Islet of Langerhans (tissue), 1 donor: ENCODE measurements around the genes PEX14 and C1orf127.

DNA sequence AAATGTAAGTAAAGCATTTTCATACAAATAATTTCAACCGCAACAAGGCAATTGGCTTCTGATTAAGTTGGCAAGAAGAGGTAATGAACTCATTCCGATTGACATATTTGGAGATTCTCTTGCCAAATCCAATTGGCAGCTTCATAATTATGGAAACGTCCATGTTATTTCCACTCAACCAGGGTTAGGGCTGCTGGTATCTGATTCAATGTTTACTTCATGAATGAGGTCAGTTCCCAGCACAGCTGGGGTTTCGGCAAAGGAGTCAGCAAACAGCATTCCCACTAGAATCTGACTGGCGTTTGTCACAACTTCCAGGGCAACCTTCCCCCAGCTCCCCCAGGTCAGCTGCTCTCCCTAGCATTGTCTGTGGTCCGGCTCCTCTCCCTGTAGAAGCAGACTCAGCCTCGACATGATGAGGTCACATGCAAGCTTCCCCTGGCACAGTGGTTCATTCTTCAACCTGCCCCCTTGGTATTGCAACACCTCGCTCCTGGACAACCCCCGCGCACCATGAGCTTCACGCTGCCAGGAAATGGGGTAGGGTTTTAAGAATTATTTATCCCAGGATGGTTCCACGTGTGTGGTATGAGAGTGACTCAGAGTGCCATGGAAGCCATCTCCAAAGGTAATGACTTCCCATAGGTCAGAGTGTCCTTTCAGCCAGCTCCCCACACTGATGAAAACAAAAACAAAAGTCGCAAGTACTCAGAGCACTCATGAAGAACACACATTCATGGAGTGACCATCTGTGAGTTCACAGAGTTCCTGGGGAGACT is 100.7 kb upstream of the SLC25A33 start:
- RRBS = no CpG with 5 or more reads among the region's 13 CpGs

- RRBS = no CpG with 5 or more reads among the region's 16 CpGs
Measured at GRCh38 chr1:9459668-9460559, 79.4 kb upstream of the SLC25A33 start.

- RRBS = no CpG with 5 or more reads among the region's 2 CpGs
Measured at GRCh38 chr1:9476596-9477124, 62.6 kb upstream of the SLC25A33 start.

DNA sequence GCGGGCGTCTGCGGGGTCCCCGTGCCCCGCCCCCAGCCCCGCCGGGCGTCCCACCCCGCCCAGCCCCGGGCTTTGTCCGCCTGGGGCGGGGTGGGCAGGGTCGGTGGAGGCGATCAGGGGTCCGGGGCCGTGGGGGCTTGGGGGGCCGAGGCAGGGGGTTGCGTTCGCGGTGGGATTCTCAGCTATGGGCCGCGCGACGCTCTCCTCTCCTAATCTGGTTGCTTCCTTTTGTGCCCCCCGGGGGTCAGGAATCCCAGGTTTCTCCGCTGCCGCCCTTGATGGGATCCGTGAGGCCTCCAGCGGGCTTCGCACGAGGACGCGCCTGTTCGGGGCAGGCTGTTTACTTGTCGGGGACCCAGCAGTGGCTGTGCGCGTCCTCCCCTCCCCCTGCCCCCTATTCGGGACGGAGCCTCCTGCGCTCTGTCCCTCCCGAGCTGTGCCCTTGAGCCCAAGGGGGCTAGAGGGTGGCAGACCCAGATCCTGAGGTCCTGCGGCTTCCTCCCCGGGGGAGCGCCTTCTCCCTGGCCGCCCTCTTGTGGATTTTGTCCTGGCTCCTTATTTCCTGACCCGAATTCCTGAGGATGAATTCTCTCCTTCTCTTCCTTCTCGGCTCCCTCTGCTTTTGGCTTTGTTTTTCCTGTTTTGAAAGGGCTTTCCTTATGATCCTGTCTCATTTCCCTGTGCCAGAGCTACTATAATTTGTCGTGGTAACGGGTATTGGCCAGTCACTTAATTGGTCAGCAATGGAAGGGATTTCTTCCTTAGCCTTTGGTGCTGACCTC is 38.4 kb downstream of the PIK3CD start:
- RRBS = 4% methylated on average over 13 of the region's 49 CpGs

GRCh38 chr1:9774728-9774961 is 49.1 kb downstream of the CLSTN1 start:
- RRBS = no CpG with 5 or more reads among the region's 6 CpGs

DNA sequence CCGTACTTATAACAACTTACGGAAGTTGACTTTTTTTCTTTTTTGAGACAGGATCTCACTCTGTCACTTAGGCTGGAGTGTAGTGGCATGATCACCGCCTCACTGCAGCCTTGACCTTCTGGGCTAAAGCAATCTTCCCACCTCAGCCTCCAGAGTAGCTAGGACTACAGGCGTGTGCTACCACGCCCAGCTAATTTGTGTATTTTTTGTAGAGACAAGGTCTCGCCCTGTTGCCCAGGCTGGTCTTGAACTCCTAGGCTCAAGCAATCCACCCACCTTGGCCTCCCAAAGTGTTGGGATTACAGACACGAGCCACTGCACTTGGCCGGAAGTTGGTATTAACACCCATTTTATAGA is 15.7 kb upstream of the CLSTN1 start:
- RRBS = no CpG with 5 or more reads among the region's 8 CpGs

- RRBS = no CpG with 5 or more reads among the region's 13 CpGs
Measured at GRCh38 chr1:9873329-9874410, 36.4 kb downstream of the CTNNBIP1 start.

- RRBS = no CpG with 5 or more reads among the region's 3 CpGs
Measured at GRCh38 chr1:10197039-10197376, 13.4 kb upstream of the KIF1B start.

DNA sequence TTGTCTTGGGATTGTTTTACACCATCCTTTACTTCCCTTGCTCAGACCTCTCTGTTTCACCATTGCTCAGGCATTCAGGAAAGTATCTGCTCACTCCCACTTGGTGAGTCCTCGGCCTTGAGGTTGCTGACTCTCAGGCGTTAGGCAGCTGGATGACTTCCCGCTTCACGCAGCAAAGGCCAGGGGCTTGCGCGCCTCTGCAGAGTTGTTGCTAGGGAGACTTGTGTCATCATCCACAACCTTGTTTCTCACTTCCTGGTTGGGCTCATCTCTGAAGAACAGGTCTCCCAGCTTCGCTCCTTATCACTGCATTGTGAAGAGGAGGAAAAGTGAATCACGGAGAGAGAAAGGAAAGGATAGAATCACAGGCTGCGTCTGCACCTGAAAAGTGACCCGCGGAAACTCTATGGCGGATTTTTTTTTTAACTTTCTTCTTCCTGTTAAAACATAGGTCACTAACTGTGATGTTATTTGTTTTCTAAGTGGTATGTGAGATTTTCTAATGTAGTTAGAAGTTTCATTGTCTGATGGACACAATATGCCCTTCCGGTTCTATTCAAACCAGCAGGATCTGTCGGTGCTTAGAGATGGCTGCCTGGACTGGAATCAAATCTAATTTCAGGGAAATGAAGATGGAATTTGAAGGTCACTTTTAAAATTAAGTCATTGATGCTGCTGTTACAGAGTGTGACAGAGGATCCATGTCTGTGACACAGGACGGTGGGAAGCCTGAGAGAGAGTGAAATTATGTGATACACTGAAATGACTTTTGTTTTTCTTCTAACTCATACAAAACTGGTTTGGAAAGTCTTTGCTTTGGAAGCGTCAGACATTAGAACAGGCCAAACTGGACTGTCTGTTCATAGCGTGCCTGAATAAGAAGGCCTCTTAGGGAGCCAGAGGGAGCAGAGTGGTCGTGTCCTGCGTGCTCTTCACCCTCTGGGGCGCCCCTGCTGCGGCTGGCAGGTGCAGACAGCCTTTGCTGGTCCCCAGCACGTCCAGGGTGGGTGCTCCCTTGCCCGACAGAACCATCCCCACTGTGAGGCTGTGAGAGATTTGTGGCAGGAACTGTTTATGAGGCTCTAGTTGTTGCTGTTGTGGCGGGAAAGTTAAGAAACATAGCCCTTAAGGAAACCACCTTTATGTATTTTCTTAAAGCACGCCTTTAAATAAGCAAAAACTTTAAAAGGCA is 20.0 kb upstream of the PGD start:
- RRBS = no CpG with 5 or more reads among the region's 25 CpGs

DNA sequence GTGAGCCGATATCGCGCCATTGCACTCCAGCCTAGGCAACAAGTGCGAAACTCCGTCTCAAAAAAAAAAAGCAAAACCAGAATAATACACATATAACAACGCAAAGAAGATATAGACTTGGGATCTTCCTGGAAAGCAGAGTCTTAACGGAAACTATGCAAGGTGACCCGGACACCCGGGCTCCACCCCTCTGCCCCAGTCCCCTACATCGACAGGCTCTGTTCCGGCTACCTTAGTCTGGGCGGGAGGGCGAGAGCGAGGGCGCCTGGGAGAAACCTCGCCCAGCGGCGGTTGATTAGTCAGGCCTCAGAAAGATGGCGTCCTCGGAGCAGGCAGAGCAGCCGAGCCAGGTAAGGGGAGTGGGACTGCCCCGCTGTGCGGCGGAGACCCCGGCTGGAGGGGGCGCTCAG is at the start of gene PEX14:
Gene PEX14, plus strand, starts transcription at position 298 of the 410 bp plus-strand sequence.
- RRBS = 7% methylated on average over 5 of the region's 26 CpGs

DNA sequence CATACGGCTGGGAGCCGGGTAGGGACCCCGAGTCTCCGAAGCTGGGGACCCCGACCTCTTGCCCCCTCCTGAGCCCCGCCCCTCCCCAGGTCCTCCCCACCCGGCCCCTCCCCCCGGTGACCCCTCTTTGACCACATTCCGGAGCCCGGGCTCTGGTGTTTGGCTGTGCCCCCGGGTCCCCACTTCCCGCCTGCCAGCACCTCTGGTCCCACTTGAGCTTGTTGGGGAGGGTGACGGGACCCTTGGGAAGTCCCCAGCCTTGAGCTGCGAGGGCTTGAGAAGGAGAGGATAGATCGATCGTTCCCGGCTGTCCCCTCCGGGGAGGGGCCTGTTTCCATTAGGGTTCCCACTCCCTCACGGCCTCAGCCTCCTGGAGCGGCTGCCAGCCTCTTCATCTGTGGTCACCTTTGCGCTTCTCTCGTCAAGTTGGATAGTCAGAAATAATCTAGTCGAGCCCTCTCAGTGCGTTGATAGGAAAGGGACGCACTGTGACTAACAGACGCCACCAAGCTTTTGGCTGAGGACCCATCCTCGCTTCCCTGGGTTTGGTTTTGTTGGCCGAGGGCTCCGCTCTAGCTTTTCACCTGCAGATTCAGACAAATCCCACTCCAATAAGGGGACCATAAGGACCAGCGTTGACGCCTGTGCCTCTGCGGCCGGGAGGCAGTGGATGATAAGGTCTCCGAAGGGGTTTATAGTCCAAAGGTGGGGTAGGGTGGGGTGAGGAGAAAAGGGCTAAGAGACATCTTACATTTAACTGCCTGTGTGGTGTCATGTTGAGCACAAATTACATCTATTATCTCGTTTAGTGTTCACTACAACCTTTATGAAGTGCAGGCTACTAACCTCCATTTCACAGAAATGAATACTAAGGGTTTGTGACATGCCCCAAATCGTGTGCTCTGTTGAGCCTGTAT is 571 bp downstream of the PEX14 start:
- RRBS = 5% methylated on average over 6 of the region's 36 CpGs

DNA sequence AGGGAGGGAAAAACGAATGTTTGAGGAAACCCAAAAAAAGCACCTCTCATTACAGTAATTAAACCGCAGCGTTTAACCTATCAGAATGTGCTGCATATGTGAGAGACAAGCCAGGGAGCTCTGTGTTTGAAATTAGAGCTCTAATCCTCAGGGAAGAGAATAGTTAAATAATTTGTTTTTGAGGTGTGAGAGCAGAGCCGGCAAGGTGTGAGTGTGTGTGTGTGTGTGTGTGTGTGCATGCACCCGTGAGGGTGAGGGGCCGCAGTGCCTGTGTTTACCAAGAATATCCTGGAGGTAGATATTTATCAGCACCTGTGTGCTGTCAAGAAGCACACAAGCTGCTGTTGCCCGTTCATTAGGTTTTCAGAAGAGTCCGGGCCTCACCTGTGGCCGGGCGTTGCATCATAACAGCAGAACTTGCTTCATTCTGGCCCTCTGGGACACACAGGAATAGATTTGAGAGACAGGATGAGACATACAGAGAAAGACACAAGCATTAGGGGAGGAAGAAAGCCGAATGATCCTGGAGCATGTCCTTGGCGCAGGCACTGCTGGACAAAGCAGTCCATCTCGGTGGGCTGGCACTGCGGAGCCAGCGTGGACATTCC is 80.8 kb downstream of the PEX14 start:
- RRBS = no CpG with 5 or more reads among the region's 15 CpGs

DNA sequence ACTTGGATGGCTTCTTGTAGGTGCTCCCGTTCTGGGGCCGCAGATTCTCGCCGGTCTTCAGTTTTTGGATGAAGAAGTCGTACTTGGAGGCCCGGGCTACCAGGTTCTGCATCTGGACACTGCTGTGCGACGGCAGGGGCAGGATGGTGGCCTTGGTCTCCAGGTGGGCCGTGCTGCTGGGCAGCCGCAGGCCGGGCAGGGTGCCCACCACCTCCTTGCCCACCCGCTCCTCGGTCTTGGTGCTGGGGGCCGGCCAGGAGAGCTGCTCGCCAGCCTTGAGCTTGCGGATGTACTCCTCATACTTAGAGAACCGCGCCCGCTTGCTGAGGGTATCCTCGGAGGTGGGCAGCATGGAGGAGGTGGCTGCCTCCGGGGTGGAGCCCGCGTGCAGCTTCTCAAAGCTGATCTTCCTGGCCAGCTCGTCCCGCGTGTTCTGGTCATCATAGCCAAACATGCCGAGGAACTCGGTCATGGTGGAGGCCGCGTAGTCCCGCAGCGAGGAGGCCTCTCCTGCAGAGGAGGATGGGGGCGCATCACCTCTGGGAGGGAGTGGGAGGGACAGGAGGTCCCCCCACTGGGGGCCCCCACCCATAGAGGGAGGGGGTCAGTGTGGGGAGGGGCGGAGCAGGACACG is 136.3 kb downstream of the CASZ1 start:
- RRBS = 95% methylated on average over 9 of the region's 35 CpGs

DNA sequence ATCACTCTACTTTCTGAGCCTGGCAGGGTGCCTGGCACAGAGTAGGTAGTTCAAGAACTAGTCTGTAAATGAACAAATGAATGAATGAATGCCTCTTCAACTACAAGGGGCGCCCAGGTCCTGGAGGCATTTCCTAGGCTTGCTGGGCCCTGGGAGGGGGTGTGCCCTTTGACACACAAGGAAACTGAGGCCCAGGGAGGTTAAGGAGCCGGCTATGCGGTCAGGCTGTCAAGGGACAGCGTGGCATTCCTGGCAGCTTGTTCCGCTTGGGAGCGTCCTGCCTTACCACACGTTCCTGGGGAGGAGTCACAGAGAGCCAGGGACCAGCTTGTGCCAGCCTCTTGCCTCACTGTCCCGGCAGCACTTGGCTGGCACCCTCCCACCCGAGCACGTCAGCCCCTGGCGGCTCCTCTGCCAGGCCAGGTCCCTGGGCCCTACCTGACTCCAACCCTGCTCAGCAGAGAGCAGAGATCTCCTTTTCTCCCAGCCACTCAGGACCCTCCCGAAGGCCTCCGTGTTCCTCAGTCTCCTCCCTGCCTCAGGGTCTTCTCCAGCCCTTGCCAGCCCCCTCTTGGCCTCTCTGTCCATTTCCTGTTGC is 130.6 kb downstream of the CASZ1 start:
- RRBS = no CpG with 5 or more reads among the region's 13 CpGs

DNA sequence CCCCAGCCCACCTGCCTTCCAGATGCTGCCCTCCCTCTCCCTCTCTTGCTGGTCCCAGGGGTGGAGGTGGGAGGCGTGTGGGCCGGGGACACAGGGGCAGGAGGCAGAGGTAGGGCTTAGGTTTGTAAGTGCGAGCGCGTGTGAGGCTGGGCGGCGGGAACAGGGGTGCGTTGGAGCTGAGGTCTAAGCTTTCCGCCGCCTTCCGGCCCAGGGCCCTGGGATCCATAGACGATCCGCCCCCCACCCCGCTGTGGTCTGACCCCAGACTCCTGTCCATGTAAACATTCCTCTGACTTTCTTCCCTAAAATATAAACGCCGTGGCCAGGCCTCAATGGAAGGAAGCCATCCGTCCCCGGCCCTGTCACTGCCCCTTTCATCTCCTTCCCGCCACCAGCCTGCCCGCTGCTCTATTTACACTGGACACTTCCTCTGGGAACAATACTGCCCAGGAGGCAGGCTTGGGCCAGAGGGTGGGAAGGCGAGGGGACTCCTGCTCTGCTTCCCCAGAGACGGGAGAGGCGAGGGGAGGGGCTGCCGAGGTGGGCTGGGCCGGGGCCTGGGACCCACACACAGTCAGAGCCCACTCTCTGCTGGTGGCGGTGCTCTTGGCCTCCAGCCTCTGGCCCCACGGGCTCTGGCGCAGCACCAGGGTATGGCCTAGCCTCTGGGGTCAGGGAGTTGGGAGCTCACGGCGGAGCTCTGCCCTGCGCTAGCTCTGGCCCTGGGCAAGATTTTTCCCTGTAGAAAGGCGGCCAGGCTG is 128.3 kb downstream of the CASZ1 start:
- RRBS = no CpG with 5 or more reads among the region's 32 CpGs

- RRBS = no CpG with 5 or more reads among the region's 33 CpGs
Measured at GRCh38 chr1:10671845-10672570, 124.4 kb downstream of the CASZ1 start.

DNA sequence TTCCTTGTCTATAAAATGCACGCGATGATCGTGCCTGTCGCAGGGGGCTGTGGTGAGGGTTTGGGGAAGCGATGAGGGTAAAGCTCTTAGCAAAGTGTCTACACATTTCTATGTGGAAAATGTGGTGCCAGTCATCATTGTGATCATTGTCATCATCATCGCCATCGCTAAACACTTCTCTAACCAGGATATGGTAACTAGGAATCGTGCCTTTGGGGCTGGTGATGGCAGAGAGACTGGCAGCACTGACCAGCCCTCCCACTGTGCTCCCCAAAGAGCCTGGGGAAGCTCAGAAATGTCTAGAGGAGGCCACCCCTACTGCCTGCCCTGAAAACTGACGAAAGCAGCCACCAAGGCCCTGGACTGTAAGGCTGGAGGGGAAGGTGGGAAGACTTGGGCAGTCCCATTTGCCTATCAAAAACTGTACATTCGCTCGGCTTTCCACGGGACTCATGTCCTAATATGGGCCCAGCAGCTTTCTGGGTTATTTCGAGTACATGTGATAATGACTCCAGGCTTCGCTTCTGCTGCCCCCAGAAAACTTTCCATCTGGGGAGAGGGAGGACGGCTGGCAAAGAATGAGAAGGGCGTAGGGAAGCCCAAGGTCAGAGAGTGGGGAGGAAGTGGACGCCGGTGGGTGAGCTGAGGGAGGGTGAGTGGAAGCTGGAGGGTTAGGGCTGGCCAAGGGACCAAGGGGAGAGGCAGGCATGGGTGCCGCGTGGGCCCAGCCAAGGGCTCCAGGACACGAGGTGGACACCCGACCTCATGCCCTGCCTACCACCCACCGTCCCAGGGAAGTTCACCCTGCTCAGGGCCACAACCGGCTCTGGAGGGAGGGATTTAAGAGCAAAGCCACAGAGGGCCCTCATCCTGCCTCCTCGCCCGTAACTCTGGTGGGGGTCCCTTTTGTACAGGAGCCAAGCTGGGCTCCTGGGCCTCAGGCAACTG is 76.0 kb downstream of the CASZ1 start:
- RRBS = no CpG with 5 or more reads among the region's 26 CpGs

- RRBS = 30% methylated on average over 20 of the region's 37 CpGs
Measured at GRCh38 chr1:10835693-10836482, 39.4 kb upstream of the CASZ1 start.

DNA sequence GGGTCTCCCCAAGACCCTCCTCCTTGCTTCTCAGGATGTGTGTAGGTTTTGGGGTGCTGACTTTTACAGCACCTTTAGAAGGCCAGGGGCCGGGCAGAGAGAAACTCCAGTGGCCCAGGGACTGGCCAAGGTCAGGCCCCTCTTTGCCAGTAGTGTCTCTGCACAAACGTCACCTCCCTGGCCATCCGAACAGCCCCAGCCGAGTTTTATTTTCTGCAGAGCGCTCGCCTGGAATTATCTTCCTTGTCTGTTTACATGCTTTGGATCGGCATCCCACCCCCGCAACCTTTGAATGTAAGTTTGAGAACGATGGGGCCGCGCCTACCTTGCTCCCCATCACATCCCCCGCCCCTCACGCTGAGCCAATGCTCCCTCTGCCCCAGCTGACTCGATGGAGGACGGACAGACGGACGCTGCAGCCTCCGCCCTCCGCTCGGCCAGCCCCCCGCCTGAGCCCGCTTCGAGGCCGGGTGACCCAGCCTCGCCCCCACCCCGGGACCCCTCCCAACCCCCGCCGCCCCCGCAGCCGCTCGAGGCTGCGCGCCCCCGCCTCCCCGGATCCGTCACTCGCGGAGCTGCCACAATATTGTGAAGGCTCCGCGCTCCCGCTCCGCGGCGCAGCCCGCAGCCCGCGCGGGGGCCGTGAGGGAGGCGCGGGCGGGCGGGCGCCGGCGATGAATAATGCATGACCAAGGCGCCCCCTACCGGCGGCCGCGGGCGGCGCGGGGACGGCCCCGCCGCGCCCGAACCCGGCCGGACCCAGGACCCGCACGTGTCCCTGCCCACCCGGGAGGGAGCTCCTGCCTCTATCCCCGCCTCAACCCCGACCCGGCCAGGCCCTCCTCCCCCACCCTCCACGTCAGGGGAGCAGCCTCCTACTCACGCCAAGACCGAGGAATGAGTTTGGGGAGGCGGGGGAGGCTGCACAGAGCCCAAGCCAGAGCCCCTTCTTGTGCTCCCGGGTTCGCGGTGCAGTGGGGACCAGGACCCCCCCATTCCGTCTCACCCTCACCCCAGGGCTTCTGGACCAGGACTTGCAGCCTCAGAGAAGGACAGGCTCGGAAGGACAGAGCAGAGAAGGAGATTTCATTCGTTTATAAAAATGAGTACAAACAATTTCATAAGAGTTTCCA is 70.5 kb upstream of the CASZ1 start:
- RRBS = 4% methylated on average over 28 of the region's 87 CpGs

GRCh38 chr1:10981856-10982215 is at the start of gene C1orf127:
TSS of gene C1orf127 (minus strand) at chr1:10982076.
- RRBS = no CpG with 5 or more reads among the region's 2 CpGs